ENCODE measurements around the genes RAB37 and KCTD2.

DNA sequence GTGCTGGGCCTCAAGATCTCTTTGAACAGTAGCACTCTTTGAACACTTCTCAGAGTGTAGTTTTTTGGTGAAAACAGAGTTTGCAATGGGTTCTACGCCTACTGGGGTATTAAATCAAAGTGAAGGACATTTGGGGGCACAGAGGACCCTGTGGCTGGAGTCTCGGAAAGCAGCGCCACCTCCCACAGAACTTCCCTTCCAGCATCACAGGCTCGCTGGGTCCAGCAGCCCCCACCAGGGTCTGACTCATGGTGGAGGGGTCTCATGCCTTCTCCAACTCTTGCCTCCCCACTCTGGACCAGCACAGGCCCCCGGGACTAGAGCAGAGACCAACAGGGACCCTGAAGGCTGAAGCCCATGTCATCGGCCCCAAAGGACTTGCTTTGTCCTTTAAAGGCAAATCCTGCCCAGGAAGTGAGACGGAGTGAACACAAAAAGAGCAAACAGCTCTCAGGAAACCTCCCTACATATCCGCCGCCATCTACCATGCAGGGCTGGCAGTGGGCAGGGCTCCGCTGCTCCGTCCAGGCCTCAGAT lies 2.3 kb upstream of the GPRC5C start:
- PRO-cap: unidirectional peak, plus-strand start at position 442 of the sequence

GRCh38 chr17:74432980-74434241 lies 1.5 kb downstream of the GPRC5C start:
- PRO-cap: unidirectional peak, minus-strand start at chr17:74433250

GRCh38 chr17:74444041-74444621 lies 12.2 kb downstream of the GPRC5C start:
- PRO-cap: no peak

GRCh38 chr17:74452171-74452905 lies 14.1 kb upstream of the CD300A start:
- PRO-cap: unidirectional peak, plus-strand start at chr17:74452558

- PRO-cap: no peak
Measured at GRCh38 chr17:74478558-74479093, 12.2 kb downstream of the CD300A start.

DNA sequence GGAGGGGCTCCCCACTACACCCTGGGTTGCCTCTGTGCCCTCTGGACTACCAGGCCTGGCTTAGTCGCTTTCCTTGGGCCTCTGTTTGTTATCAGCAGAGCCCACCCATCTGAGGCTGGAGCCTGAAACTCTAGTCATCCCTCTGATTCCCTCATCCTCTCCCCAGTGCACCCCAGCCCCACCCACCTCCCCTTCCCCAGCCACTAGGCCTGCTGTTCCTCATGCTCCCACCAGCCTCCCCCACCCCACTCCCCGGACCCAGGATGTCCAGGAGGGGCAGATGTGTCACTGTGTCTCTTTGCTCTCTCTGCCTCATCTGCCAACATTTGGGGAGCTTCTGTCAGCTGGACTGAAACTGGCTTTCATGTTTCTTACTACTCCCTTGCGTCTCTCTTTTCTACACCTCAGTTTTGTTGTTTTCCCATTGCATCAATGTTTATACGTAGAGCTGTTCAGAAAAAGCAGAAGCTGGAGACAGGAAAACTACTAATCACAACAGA lies 17.9 kb upstream of the CD300E start:
- PRO-cap: no peak

GRCh38 chr17:74736290-74737417 lies at the start of gene RAB37:
TSS of gene RAB37 (plus strand) at chr17:74737256.
- PRO-cap: unidirectional peak, plus-strand start at chr17:74737256

DNA sequence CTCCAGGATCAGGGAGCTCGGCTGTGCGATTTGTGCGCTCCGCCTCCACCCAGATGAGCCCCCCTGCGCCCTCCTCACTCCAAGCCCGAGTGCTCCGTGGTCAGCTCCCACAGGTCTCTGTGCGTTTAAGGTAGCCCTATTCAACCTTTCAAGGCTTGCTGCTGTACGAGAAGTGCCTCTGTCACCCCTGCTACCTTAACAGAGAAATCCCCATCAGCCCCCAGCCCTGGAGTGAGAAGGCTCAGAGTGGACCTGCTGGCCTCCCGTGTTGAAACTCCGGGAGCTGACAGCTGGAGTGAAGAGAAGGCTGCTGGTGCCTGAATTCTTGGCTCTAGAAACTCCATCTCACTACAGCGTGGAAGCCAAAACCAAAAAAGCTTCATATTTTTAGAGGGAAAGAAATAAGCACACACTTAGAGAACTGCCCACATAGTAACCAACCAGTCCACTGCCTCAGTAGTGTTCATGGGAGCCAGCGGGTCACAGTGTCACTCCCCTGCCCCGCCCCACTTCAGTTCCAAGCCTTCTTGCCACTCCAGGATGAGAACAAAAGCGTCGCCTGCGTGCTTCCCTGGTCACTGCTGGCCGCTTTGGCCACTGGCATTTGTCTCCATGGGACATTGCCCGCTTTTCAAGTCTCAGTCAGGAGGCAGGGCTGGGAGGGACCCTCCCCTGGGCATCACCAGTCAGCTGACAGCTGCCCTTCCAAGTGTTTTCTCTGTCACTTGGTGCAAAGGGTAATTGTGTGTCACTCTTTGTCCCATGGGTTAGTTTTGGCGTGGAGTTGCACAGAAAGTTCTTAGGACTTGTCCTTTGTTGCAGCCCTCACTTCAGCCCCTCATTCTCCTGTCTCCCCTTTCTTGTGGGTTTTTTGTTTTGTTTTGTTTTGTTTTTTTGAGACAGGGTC lies 36.6 kb downstream of the TMEM104 start:
- PRO-cap: bidirectional peak, plus-strand start at position 770 of the sequence, minus-strand start at position 592 of the sequence

DNA sequence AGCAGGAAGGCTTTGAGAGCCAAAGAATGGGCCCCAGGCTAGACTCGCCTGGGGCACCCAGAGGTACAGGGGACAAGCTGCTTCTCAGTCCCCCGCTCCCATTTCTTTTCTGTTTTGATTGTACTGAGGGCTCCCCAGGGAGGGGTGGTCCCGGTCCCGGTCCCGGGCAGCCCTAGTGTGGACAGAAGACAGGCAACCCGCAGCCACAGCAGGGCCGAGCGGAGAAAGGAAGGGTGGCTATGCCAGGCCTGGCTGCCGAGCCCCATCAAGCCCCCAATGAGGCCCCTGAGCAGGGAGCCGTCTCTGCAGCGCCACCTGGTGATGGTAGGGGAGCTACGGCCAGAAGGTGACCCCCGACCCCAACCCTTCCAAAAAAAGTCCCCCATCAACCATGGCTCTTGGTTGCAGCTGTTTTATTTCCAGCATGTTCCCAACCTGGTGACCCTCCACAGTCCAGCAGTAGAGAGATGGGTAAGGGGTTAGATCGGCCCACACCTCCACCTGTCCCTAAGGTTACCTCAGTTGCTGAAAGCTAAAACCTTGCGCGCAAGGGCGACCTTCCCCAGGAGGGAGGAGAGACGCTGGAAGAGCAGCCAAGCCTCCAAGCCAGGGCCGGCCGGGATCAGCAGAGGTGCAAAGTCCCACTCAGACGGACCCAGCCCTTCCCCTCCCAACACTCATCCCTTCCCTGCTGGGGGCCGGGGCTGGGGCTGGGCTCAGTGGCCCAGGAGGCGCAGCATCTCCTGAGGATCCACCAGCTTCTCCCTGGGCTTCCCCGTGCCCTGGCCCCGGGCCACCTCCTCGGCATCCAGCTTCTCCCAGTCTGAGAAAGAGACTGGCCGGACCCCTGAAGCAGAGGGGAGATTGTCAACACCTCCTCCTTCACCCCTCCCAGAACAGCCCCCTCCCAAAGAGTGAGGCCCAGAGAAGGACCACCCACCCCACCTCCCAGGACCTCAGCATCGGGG lies 2.7 kb upstream of the GRIN2C start:
- PRO-cap: no peak

- PRO-cap: no peak
Measured at GRCh38 chr17:74878012-74878562, 5.3 kb upstream of the FDXR start.

DNA sequence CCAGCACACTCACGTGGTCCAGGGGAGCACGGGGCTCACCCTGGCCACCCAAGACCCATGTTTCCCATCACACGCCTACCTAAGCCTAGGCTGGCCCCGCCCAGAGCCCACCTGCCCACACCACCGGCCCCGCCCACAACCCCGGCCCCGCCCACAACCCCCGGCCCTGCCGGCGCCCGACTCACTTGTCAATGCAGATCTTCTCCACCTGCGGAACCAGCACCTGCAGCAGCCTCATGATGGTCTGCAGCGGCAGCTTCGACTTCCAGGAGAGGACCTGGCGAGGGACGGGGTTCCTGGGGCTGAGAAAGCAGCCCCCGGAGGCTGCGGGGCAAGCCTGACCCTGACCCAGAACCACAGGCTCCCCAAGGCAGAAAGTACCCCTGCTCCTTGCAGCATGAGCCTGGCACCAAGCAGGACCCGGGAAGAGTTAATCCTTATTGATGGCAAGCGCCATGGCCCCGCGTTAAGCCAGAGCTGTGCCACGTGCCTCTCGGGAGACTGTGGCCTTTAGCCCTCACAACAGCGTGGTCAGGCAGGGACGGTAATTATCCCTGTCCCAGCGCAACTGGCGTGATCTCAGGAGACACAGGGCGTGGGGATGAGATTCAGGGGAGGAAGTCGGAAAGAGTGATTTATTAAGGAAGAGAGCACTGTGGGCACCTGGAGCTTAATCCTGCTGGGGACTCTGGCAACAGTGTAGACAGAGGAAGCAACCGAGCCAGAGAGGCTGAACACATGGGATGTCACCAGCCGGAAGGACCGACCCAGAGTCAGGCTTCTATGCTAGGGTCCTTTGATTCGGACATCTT lies 16.6 kb downstream of the OTOP3 start:
- PRO-cap: no peak

DNA sequence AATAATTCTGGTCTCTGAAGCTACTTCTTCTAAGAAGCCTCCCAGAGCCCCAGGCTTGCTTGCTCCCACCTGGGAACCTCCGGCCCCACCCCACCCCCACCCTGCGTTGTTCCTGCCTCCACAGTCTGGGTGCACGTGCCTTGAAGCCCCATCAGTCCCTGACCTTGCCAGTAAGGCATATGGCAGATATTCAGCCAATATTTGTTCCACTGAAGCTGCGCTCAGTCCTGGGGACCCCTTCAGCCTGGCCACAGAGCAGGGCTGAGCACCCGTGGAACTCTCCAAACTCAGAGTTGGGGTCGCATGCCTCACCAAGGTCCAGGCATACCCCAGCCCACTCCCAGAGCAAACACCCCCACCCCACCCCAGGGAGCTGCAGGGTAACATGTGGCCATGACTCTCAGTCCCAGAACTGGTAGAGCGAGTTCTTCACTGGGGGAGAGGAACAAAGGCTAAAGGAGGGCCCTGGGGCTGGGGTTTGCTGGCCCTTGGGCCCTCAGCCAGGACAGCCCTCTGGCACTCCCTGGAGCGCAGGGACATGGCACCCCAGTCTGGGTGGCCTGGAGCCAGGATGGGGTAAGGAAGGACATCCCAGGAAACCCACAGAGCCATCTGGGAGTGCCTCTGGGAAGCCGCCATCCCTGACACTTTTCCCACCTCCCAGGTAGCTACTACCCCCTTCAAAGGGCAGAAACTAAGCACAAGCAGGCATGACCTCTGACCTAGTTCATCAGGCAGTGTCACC lies 4.3 kb downstream of the HID1 start:
- PRO-cap: unidirectional peak, plus-strand start at position 432 of the sequence

GRCh38 chr17:75013666-75013984 lies 1.2 kb downstream of the MRPL58 start:
- PRO-cap: no peak

DNA sequence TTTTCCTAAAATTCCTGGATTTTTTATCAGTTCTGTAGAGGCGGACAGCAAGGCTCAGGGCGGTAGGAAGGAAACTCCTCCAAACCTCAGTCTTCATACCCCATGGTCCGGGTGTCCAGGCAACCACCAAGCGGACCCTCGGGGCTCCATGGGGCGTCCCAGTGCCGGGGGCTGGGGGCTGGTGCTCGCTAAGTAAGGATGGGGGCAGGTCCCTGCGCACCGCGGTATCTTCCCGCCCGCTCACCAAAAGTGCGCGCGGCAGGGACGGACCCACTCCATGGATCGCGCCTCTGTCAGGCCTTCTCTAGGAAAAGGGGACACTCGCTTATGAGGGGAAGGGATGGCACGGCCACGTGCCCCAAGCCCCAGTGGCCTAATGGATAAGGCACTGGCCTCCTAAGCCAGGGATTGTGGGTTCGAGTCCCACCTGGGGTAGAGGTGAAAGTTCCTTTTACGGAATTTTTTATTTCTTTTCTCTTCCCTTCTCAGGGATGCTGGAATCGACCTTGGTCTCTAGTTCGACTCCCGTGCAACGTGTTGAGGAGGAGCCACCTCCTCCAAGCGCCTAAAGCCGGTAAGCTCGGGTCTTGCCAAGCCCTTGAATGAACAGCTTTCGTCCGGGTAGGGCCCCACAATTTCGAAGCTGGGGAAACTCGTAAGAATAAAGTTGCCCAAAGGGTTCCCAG lies 13.1 kb downstream of the ATP5PD start:
- PRO-cap: bidirectional peak, plus-strand start at position 403 of the sequence, minus-strand start at position 286 of the sequence

DNA sequence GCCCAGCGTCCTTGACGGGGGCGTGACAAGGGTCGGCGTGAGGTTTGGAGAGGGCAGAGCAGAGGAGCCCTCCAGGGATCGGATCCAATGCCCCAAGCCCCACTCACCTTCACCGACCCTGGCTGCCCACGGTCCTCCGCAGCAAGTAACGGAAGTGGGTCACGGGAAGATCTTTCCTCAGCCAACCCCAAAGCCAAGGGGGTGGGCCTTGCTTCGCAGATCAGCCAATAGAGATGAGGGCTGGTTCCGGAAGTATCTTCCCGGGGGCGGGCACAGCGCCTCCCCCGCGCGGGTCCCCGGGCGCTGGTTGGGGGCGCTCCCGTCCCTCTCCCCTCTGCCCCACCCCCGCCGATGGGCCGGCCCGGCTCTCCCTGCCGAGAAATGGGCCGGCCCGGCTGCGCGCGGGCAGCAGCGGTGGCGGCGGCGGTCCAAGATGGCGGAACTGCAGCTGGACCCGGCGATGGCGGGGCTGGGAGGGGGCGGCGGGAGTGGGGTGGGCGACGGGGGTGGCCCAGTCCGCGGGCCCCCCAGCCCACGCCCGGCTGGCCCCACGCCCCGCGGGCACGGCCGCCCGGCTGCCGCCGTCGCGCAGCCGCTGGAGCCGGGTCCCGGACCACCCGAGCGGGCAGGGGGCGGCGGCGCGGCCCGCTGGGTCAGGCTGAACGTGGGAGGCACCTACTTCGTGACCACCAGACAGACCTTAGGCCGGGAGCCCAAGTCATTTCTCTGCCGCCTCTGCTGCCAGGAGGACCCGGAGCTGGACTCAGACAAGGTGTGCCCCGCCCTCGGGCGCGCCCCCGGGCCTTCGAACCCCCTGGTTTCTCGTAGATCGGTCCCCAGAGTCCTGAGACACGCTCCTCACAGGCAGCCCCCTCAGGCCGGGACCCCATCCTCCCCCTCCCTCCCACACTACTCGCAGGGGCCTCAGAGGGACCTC lies at the start of gene KCTD2:
TSS of gene KCTD2 (plus strand) at position 408 of the 937 bp plus-strand sequence.
- PRO-cap: bidirectional peak, plus-strand start at position 408 of the sequence, minus-strand start at position 147 of the sequence

- PRO-cap: no peak
Measured at GRCh38 chr17:75077296-75078266, 10.2 kb upstream of the SLC16A5 start.

DNA sequence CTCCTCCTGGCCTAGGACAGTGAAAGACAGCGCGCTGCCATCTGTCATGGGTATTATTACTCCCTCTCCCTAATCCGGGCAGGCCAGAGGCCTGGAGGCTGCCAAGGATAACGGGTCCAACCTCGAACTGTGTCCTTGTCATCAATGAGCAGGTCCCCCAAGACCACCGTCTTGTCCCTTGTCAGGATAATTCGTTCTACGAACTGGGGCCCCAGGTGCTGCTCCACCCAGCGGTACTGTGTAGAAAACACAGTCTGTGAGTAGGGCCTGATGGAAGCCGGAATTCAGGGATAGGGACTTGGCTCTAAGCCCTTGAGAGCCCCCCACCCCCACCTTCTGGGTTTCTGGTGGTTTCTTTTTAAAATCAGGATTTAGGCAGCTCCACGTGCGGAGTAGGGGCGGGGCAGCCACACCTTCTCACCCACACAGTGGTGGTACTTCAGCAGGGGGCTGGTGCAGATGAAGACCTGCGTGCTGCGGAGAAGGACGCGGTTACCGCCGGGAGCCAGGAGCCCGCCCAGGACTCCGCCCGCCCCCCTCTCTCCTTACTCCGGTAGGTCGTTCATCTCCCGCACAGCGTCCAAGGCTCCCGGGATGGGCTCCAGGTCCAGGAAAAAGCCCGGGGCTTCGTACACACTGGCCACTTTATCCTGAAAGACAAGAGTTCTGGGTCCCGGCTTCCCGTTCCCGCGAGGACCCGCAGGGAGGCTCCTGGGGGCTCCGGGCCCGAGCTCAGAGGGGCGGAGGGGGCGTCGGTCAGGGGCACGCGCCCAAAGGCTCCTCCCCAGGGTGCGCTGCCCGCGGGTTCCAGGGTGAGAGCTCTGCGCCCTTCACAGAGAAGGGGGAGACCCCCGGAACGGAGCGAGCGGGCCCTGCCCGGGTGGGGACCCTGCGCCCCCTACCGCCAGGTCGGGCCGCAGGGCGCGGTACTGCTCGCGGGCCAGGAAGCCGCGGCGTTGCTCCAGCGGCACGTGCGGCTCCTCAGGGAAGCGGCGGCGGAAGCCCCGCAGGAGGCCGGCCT lies 600 bp downstream of the NT5C start:
- PRO-cap: no peak

DNA sequence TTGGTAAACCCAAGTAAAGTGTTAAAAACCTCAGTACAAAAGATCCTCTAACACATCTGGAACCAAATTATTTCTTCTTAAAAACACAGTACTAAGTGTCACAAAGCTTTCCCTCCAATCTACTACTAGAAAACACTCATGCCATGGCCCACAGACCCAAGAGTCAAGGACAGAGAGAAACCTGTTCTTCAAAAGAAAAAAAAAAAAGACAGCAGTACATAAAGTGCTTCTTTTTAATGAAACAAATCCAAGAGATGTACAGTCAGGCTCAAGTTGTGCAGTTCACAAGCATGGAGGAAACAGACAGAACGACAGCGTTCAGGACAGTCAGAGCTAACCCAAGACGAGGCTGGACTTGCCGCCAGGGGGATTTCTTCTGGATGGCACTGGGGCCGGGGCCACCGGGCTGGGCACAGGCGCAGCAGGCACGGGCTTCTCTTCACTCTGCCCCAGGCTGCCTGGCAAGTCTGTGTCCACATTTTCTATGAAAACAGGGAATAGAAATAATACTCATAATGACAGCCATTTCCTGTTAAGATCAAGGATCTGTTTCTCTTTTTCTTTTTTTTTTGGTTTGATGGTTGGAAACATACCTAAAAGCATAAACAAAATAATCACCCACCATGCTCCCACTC lies 4.3 kb upstream of the NT5C start:
- PRO-cap: no peak

DNA sequence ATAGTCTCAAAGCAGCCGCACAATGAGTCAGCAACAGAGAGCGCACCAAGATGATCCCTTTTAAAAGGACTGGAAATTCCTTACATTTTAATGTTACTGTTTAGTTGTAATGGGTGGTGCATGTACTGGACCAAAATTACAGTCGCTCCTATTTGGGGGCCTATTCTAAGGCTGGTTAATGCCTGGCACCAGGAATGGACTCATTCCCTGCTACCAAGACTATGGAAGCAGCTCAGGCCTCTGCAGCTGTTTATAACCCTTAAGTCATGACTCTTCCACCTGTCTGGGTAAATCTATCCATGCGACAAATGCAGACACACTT lies 662 bp upstream of the JPT1 start:
- PRO-cap: no peak

GRCh38 chr17:75228024-75228675 lies 22.7 kb downstream of the NUP85 start:
- PRO-cap: no peak